ENCODE measurements around a stretch of chr15.

DNA sequence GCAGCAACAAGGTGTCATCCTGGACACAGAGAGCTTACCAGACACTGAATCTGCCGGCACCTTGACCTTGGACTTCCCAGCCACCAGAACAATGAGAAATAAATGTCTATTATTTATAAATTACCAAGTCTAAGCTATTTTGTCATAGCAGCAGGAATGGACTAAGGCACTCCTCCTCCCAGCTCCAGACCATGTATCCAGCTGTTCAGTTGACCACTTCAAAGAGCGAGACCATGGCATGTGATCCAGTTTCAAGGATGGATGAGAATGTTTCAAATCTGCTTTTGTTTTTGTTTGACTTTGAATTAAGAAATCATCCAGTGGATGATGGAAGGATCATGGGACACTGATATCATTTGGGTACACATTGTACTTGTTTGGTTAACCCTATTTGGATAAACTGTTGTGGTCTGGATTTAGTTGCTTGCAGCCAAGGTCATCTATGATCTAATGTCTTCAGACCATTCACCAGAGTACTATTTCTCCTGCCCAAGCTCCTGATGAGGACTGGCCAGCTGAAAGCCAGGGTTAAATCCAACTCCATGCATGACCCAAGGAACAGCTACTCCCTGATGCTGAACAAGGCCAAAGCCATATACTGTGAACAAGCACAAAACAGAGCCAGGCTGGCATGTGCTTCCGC is 5.0 kb upstream of the ADAMTS17 start:
- PRO-cap, 2 experiments: no peak in any of the 2 experiments

- PRO-cap, 2 experiments: no peak in any of the 2 experiments
Measured at GRCh38 chr15:100350524-100350934, 8.8 kb upstream of the ADAMTS17 start.

- PRO-cap, 2 experiments: no peak in any of the 2 experiments
Measured at GRCh38 chr15:100733195-100733543, 130.8 kb downstream of the ASB7 start.

DNA sequence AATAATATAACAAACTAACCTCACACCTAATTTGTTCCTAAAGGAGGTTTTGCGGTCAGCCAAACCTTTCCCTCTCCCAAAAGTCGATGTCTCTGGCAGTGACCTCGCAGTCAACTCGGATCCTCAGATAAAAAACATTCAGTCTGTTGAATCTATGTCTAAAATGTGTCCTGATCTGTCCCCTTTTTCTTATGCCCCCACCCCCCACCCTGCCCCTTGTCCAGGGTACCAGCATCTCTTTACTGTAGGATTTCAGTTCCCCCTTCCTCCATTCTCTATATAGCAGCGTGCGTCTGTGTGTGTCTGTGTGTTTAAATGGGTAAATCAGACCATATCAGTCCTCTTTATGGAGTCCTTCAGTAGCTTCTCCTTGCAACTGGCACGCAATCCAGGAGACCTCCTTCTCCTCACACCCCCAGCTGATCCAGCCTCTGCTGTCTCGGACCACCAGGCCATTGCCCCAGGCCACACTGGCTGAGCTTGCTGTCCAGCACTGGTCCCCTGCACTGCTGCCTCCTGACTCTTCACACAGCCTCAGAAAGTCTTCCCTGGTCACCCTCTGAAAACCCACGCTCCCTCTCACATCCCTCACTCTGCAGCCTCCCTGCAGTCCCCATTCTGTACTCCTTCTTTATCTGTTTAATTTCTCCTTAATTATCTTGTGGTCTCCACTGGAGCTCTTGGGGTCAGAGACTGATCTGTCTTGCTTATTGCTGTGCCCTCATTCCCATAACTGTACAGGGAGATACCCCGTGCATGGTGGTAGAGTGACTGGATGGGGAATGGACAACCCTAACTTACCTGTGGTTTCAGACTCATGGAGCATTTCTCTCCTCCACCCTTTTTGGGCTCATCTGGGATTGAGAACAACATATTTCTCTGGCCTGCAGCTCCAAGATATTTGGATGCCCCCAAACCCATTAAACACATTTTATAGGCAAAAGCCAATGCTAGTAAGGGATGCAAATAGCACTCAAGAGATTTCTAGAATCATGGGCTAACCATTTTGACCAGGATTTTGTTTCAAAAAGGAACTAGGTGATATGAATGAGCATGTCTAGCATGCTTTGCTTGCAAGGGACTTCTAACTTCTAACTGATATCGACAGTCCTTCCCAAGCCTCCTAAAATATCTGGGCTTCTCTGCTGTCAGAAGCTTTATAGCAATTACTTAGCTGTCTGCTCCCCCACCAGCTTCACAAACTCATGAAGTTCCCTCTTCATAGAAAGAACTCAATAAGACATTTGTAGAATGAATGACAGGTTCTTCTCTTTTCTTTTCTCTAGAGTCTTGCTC is 1.7 kb downstream of the LRRK1 start:
- PRO-cap, 2 experiments: no peak in any of the 2 experiments

- PRO-cap, 2 experiments: no peak in any of the 2 experiments
Measured at GRCh38 chr15:101067732-101068133, 148.6 kb downstream of the LRRK1 start.

DNA sequence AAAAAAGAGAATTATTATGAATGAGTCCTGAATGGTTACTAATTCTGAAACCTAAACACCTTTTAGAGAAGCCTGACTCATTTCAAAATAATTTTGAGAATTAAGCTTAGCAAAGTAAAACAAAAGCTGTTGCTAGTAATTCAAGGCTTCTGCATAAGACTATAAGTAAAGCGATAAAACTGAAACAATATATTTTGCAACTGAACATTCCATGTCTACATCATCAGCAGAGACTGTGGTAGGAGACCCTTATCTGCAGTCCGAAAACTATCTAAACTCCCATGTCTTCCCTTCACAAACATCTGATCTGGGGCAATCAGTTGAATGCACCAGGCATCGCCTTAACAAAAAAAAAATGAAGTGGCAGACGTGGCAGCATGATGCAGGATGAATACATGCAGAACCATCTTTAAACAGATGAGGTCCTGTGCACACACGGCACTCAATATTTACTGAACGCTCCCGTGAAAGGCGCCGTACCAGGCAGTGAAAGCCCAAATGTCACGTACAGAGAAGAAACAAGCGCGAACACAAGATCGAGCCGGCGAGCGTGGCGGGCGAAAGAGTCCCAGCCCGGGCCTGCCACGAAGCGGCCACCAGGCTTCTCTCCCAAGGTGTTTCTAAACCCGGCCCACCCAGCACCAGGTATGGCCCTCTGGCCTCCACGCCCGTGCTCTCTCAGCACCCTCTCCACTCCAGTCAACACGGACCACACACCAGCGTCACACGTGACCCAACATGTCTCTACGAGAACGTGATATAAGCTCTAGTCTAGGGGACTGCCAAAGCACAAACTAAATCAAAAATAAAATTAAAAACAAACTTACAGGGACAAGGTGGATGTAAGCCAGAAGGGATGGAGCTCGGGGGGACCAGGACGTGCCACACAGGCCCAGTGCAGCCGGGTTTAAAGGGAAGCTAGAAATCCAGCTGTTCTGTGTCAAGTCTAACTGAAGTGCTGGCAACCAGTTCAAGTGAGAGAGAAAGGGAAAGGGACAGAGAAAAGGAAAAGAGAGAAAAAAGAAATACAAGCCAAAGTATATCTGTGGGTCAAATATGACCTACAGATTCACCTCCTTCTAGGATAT is 62.9 kb downstream of the CHSY1 start:
- PRO-cap, 2 experiments: no peak in any of the 2 experiments

- PRO-cap, 2 experiments: peak in 2 of 2 experiments; most common plus-strand start chr15:101201639 (in 2); most common minus-strand start chr15:101201423 (in 1)
Measured at GRCh38 chr15:101201075-101202285, 50.4 kb downstream of the CHSY1 start.

- PRO-cap, 2 experiments: no peak in any of the 2 experiments
Measured at GRCh38 chr15:101231533-101232107, 20.2 kb downstream of the CHSY1 start.

GRCh38 chr15:101246408-101247099 is 5.3 kb downstream of the CHSY1 start:
- PRO-cap, 2 experiments: no peak in any of the 2 experiments

GRCh38 chr15:101250770-101251157 is 1.1 kb downstream of the CHSY1 start:
- PRO-cap, 2 experiments: no peak in any of the 2 experiments

GRCh38 chr15:101281224-101282199 is 4.2 kb upstream of the SELENOS start:
- PRO-cap, 2 experiments: no peak in any of the 2 experiments

DNA sequence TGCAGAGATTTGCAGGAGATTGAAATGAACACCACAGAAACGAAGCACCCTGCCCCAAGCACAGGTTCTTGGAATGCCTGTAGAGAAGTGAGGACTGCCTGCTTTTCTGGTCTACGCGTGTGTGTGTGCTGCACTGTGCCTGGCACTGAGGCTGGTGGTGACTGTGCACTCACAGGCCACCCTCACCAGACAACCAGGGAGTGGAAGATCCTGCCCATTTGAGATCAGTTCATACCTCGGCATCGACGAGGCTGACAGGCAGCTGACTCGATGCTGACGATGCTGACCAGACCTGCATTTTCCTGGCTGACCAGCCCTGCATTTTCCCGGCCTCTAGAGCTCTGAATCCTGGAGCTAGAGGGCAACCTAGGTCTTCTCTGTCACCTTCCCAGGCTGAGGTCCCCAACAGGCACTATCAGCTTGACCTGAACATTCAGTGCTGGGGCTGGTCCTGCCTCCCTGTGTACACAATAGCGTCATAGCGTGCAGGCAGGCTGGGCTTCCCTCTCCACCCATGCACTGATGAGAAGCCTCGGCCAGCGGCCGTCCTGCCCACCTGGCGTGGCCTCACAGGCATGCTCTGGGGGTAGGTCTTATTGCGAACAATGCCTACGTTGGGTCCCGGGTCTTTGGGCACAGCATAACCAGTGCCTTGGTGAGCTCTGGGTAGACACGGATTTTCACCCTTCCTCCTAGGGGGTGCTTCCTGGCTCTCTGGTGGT is 62.2 kb upstream of the SNRPA1 start:
- PRO-cap, 2 experiments: no peak in any of the 2 experiments

- PRO-cap, 2 experiments: no peak in any of the 2 experiments
Measured at GRCh38 chr15:101376870-101377785, 82.1 kb upstream of the SNRPA1 start.

DNA sequence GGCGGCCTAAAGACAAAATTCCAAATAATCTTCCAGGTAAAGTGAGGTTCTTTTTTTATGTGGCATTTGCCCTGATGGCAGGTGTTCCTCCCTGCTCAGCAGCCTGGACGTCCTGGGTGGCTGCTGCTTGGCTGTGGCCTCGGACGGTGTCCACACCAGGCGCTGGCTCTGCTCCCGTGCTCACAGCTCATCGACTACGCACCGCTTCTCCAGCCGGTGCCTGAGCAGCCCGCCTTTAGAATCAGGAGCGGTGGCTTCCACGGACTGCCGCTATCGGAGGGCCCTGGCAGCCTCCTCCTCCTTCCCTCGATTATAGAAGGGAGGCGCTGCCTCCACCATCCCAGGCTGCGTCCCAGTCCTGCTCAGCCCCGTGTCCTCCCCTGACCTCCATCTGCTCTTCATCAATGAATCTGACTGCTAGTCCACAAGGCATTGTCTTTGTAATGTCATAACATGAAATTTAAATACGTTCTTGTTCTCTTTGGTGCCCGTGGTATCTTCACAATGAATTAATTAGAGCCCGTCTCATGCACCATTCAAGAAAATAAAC is 41.8 kb downstream of the PCSK6 start:
- PRO-cap, 2 experiments: no peak in any of the 2 experiments

GRCh38 chr15:101530005-101530688 is 40.6 kb upstream of the PCSK6 start:
- PRO-cap, 2 experiments: no peak in any of the 2 experiments

DNA sequence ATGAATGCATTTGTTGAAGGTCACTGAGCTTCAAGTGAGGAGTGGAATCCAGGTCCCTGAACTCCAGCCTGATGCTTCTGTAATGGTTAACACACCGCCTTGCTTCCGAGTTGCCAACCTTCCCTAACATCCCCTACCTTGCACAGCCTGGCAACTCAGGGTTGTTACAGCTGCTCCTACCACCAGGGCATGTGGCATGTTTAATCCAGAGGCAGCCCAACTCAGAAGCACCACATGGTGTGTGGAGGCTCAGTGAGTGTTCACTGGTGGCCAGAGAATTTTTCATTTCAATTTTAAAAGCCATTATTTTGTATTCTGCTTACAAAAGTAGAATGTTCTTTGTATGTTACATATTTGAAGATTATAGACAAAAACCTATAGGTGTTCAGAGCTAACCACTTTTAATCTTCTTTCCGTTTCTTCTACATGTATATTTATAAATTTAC is 4.9 kb downstream of the TM2D3 start:
- PRO-cap, 2 experiments: no peak in any of the 2 experiments

- PRO-cap, 2 experiments: no peak in any of the 2 experiments
Measured at GRCh38 chr15:101661629-101661987, 9.4 kb upstream of the TM2D3 start.

All from Colon Carcinoma Metastatic in the Lung (tissue), 2 donors.